Duodenum (tissue), 1 donor: Measurements from ENCODE around the gene H2BK1.

- PRO-cap, result no peak
Measured at GRCh38 chr7:150572071-150572911, 5.1 kb downstream of the GIMAP4 start.

DNA sequence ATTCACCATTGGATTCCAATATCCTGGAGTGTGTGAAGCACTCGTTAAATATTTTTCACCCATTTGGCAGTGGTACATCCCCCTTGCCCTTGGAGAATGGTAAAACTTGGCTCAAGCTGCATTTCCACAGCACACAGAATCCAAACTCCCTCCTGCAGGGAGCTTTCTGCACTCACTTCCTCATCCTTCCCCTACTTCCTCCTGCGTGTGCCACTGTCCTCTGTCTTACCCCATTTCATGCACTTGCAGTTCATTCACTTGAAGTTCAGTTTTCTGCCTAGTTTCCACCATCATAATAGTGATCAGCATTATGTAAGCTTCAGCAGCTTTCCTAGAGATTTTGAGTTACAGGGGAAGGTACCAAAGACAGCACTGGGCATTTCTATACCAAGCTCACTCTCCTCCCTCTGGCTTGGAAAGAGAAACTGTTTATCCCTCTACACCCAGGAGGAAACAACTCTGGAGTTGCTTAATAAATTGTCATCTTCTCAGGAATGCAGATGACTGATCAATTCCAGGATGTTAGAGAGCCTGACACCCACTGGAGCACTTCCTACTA is 19.3 kb downstream of the GIMAP4 start:
- PRO-cap, result no peak

- PRO-cap, result unidirectional peak, plus-strand start at chr7:150629548
Measured at GRCh38 chr7:150629060-150630105, 2.8 kb downstream of the GIMAP6 start.

GRCh38 chr7:150630448-150630925 is 1.7 kb downstream of the GIMAP6 start:
- PRO-cap, result no peak

DNA sequence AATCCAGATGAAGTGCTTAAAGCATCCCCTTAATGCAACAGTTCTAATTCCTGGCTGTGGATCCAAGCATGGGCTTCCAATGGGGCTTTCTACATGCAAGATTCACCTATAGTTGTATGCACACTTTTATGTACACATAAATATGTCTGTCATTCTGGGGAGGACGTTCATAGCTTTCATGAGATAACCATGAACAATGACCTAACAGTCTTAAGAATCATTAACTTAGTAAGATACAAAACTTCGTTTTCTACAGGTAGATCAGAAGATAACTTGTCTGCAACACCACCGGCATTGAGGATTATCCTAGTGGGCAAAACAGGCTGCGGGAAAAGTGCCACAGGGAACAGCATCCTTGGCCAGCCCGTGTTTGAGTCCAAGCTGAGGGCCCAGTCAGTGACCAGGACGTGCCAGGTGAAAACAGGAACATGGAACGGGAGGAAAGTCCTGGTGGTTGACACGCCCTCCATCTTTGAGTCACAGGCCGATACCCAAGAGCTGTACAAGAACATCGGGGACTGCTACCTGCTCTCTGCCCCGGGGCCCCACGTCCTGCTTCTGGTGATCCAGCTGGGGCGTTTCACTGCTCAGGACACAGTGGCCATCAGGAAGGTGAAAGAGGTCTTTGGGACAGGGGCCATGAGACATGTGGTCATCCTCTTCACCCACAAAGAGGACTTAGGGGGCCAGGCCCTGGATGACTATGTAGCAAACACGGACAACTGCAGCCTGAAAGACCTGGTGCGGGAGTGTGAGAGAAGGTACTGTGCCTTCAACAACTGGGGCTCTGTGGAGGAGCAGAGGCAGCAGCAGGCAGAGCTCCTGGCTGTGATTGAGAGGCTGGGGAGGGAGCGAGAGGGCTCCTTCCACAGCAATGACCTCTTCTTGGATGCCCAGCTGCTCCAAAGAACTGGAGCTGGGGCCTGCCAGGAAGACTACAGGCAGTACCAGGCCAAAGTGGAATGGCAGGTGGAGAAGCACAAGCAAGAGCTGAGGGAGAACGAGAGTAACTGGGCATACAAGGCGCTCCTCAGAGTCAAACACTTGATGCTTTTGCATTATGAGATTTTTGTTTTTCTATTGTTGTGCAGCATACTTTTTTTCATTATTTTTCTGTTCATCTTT is 5.1 kb downstream of the GIMAP5 start:
- PRO-cap, result no peak

DNA sequence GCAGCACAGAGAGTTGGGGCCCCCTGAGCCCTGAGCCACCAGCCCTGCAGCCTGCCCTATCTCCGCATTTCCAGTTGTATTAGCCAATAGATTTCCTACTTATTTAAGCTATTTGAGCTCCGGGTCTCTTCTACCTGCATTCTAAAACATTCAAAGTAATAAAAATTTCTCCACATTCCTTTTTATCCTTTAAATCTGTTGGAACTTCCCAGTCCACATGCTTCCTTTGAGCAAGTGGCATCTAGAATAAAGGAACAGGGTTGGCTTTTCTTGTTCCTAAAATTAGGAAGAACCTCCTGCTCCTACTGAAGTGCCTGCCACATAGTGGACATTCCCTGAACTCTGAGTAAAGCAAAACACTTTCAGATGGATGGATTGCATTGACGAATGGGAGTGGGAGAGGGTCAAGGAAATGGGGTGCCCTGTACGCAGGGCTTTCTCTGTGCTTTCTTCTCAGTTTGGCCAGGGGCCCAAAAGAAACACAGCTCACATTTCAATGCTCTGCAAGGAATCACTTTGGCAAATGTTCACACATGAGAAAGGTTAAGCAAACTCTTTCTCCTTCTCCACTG is 6.3 kb downstream of the GIMAP5 start:
- PRO-cap, result no peak

GRCh38 chr7:150793684-150794330 is 6.4 kb downstream of the TMEM176B start:
- PRO-cap, result no peak

DNA sequence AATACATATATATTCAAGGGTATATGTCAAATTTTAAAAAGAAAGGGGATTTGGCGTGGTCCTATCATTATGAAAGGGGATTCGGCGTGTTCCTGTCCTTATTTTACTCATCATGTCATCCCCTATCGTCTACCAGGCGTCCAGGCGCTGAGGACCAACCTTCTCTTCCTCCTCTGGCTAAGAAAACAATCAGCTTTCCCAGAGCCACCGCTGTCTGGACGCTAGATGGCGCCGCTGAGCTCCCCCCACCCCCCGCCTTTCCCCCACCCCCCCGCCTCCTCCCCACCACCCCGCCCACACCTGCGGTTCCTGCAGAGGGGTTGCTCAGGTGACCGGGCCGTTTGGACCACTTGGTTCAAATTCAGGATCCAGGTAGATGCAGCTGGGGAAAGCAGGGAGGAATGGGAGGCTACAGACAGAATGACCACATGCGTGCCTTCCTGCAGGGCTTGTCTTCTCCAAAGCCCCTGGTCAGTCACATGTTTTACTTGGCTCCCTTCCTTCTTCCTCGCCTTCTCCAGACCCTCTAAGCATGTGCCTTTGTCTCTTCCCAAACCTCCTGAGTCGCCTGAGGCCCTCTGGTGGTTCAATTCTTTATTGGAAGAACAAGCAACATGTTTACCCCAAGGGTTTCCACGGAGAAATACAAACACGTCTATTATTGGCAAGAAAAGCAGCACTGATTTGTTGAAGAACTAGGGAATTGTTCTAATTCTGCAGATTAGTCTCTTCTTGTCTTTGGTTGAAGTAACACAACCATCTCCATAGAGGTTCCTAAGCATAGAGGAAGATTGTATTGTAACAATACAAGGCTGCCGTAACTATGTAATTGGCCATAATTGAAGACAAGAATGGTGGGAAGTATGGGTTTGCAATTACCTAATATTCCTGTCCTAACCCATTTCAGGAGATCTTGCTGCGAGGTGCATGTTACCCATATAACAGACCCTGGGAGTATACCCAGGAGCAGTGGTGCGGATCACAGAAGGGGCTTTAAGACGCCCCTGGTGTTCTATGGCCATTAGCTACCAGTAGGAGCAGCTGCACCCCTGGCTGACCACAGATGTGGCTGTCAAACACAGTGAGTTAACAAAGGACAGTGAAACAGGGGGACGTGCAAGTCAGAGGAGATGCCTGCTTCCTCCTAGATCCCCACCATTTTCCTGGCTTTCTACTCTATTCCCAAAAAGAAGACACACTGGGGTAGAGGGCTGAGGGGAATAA is 24.8 kb downstream of the AOC1 start:
- PRO-cap, result no peak

- PRO-cap, result no peak
Measured at GRCh38 chr7:150949559-150950292, 28.4 kb downstream of the KCNH2 start.

GRCh38 chr7:150965196-150965568 is 12.9 kb downstream of the KCNH2 start:
- PRO-cap, result no peak

DNA sequence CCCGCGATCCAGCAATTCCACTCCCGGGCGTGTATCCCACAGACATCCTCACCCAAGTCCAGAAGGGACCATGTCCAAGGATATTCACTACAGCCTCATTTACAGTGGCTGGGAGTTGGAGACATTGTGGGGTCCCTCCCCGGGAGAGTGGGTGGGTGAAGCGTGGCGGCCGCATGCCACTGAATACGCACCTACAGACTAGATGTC is 10.0 kb downstream of the KCNH2 start:
- PRO-cap, result no peak

GRCh38 chr7:151018085-151019074 is 5.9 kb downstream of the ATG9B start:
- PRO-cap, result no peak

DNA sequence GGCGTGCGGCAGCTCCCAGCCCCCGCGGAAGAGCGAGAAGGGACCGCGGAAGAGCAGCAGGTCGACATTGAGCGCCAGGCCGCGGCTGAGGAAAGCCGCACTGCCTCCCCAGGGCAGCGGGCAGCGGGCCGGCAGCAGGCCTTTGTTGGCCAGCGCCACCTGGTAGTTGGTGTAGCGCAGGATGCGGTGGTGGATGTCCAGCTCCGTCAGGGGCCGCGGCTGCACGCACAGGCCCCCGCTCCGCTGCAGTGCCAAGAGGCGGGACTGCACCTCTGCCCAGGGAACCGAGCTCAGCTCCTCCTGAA is 5.3 kb downstream of the ATG9B start:
- PRO-cap, result no peak

DNA sequence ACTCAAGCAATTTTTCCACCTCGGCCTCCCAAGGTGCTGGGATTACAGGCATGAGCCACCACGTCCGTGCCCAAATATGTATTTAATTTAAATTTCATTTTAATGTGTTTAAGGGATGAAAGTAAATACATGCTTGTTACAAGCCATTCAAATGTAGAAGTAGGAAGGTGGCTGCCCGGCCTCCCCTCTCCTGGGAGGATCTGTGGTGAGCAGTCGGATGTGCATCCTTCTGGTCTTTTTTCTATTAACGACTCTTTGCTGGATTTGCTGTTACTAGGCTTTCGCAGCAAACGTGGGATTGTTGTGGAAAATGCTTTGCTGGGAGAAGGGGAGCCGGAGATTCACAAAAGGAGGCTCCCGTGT is 7.1 kb downstream of the AGAP3 start:
- PRO-cap, result no peak

GRCh38 chr7:151125146-151125758 is 39.0 kb downstream of the AGAP3 start:
- PRO-cap, result no peak

DNA sequence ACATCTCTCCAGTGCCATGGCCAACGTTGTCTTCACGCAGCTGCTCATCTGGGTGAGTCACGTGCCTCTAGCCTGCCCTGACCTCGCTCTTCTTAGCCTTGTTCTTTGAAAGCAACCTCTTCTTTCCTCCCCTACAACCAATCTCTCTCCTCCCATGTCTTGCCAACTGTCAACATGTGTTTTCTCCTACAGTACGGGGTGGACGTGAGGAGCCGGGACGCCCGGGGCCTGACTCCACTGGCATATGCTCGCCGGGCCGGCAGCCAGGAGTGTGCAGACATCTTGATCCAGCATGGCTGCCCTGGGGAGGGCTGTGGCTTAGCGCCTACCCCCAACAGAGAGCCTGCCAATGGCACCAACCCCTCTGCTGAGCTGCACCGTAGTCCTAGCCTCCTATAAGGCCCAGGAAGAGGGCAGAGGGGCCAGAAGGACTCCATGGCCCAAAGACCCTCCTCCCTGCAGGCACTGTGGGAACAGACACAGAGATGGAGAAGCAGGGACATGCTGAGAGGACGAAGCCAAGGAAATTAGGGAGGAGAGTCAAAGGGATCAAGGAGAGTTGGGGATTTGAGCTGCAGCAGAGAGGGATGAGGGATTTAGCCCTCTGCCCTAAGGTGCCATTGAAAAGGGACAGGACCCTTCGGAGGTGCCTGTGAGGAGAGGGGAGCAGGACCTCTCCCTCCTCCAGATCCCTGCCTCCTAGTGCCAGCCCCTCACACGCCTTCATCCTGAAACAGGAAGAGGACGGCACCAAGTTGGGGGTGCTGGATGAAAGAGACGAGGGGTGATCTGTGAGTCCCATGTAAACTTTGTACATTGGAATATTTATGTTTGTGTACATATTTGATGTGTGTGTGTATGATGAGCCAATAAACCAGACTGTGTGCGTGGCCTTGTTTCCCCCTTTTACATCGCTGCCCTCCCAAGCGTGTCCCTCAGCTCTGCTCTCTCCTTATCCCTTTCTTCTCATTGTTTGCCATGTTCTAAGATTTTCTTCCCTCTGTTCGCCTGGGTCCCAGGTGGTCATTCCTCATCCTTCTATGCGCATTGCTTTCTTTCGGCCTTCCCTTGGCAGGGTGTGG is 23.6 kb downstream of the GBX1 start:
- PRO-cap, result no peak

DNA sequence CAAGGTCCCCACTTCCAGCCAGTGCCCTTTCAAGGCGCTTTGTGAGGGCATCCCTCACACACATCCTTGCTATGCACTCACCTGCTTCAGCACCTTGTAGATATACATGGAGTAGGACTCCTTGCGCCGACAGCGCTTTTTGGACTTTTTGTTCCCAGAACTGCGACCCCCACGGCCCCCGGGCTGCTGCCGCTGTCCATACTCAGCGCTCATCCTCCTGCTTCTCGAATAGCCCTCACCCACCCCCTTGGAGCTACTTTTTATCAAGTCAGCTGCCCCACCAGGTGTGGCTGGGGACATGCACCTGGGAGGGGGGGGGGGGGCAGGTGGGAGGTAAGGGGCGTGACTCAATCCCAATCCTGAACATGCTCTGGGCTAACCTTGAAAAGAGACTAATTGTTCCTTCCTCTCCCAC is at the start of gene H2BK1:
Gene H2BK1 (minus strand): TSS at position 383 of the 415 bp plus-strand sequence.
- PRO-cap, result no peak

- PRO-cap, result no peak
Measured at GRCh38 chr7:151243346-151243660, 5.2 kb downstream of the SMARCD3 start.

DNA sequence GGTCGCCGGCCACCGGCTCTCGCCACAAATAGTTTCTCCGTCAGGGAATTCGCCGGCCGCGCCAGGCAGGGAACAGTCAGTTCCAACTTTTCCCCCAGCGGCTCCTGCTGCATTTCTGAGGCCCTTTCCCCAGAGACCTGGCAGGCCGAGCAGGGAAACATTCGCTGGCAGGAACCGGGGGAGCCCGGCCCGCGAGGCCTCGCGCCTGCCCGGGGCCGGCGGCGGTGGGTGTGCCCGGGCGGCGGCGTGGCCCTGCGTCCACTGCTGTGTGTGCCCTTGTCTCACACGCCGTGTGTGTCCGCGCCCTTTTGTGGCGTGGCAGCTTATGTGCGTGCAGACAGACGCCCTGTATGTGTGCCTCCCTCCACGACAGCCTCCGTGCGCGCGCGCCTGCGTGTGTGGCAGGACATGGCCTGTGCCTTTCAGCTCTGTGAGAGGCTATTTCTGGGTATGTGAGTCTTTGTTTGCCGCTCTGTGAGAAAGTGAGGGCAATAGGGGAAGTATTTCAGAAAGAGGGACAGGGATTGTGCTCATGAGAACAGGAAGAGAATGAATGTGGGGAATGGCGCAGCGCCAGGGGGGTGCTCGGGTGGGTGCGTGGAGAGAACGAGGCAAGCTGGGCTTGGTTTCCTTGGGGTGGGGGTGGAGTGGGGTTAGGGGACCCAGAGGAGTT is 657 bp upstream of the SMARCD3 start:
- PRO-cap, result no peak

DNA sequence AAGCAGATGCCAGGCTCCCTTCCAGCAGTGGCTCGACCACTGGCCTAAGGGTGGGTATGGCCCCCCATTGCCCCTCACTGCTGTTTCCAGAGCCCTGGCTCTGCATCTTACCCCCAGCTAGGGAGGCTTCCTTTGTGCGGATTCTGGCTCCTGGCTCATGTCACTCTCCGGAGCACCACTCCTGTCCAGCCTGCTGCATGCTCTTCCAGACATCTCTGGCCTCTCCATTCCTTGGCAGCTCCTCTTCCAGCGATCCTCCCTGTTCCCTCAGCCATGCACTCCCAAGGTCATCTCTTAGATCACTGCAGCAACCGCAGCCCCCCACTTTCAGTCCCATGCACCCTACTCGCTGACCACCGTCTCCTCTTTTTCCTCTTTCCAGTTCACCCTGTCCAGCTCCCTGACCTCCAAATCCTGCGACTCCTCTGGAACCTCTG is 6.8 kb upstream of the SMARCD3 start:
- PRO-cap, result no peak